ENCODE measurements around a stretch of chr5.

DNA sequence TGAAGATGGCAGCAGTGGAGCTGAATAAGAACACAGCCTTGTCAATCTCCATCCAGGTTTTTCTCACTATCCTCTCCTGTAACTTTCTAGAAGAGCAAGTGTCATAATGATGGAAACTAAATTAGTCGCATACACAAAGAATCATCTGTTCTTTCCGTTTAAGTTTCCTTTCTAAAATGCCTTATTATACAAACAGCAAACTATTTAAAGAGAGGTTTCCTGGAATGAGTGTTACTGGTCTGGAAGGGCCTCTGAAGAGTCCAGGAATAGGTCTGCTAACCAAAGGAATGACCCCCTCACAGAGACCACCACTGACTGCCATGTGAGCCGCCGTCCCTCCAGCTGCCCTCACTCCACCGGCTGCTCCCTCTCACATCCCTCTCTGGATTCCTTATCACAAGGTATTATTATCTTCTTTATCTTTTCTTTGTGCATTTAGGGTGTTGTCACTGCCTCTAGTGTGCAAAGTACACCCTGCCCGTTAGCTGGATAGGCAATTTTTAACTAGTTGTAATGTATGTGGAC, 146.5 kb downstream of the MCTP1 start:
- PRO-cap, result no peak

DNA sequence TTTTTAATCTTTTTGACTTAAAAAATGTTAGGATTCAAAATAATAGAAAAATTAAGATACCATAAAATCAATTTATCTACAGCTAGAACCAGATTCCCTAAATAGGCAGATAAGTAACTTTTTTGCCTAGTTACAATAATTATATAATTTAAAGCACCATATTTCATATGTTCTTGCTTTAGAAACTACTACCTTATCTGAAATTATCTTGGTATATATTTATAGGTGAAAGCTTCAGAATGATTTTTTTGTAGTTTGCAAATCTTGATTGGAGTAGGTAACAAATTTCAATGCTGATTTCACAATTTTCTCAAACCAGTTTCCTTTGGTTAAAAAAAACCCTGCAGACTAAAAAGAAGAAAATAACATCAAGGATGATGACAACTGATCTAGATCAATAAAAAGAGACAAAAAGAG, 6.4 kb downstream of the SKIC3 start:
- PRO-cap, result no peak

GRCh38 chr5:95554128-95554849, 488 bp downstream of the SKIC3 start:
- PRO-cap, result no peak

- PRO-cap, result no peak
These were observed 7.6 kb upstream of the RHOBTB3 start for GRCh38 chr5:95723416-95724023.

DNA sequence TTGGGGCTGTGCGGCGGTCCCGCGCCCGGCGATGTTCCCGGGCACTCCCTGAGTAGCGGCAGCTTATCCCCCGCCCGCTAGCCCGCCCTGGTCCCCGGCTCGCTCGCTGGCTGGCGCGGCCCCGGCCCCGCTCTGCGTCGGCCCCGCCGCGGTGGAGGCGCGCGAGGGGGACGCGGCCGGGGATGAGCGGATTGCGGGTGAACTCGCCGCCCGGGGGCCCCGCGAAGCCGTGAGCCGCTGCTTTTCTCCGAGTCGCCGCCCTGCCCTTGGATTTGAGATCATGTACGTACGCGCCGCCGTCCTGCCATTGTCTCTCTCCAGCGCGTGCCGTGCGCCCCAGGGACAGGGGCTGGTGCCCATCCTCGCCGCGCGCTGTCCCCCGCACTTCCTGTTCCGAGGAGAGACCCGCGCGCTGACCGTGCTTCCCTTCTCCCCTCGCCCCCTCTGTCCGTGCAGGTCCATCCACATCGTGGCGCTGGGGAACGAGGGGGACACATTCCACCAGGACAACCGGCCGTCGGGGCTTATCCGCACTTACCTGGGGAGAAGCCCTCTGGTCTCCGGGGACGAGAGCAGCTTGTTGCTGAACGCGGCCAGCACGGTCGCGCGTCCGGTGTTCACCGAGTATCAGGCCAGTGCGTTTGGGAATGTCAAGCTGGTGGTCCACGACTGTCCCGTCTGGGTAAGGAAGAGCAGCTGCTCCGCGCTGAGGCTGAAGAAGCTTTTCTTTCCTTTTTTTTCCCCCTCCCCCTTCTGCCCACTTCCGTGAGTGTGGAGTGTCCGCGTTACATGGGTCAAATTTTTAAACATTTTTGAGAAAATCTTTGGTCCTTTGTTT, 486 bp downstream of the RHOBTB3 start:
- PRO-cap, result bidirectional peak, plus-strand start at position 389 of the sequence, minus-strand start at position 390 of the sequence; bidirectional peak, plus-strand start at position 461 of the sequence, minus-strand start at position 446 of the sequence

- PRO-cap, result no peak
These were observed 23.0 kb downstream of the RHOBTB3 start for GRCh38 chr5:95754105-95754559.

DNA sequence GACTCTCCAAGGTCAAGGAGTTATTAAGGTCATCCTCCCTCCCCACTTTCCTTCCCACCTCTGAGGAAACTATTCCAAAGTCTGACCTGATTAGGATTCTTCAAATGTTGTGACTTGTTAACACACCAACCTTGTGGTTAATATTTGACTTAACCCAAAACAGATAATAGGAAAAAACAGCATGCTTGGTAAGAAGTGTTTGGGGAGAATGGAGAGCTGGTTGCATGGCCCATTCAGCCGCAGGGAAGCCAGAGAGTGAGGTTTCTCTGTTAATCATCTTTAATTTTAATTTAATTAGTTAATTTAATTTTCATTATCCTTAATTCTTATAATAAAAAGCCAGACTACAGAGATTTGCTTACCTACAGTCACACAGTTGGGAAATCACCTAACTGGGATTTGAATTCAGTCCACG, 18.6 kb downstream of the GLRX start:
- PRO-cap, result no peak

DNA sequence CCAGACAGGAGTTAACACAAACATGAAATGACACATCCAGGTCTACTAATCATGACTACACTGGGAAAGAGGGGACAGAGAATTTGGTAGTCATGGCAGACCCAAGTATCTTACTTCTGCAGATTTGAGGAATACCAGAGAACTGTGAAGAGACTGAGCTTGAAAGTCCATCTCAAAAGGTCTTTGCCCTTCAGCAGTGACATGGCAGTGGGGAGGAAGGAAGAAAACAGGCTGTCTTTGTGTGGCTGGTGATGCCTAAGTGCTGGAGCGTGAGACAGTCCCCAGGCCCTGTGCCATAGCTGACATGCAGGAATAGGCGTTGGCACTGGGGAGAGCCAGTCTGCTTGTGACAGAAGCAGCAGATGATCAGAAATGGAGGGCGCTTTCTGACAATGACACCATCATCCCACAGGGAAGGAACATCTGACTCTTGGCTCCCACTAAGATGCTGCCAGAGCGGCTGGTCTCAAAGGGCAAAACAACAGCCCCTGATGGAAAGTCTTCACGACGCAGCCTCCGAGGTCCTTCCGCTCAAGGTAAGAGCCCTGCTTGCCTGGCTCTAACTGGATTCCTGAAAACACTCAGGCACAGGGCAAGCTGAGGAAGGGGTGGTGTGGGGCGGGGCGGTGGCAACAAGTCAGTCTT, 15.5 kb upstream of the GLRX start:
- PRO-cap, result no peak

- PRO-cap, result no peak
These were observed 31.0 kb upstream of the GLRX start for GRCh38 chr5:95853423-95854053.

GRCh38 chr5:95857221-95857856, 34.8 kb upstream of the GLRX start:
- PRO-cap, result no peak

DNA sequence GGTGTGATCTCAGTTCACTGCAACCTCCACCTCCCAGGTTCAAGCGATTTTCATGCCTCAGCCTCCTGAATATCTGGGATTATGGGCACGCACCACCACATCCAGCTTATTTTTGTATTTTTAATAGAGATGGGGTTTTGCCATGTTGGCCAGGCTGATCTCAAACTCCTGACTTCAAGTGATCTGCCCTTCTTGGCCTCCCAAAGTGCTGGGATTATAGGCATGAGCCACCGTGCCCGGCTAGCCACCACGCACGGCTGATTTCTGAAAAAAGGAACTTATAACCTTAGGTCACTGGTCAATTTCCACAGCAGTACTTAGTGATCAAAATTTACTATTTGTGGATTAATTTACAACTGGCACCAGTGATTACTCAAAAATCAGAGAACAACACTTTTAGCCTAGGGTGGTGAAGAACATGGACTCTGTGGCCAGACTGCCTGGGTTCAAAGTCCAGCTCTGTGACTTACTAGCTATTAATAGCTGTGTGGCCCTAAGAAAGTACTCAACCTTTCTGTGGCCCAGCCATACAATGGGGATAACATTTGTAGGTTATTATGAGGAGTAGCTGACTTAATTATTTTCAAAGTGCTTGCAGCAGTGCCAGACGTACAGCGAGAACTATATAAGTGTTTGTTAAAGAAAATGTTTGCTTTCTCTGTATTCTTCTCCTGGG, 50.8 kb upstream of the GLRX start:
- PRO-cap, result no peak

GRCh38 chr5:95928029-95928411, 33.6 kb downstream of the ELL2 start:
- PRO-cap, result no peak

GRCh38 chr5:96049846-96050343, 88.2 kb upstream of the ELL2 start:
- PRO-cap, result no peak

DNA sequence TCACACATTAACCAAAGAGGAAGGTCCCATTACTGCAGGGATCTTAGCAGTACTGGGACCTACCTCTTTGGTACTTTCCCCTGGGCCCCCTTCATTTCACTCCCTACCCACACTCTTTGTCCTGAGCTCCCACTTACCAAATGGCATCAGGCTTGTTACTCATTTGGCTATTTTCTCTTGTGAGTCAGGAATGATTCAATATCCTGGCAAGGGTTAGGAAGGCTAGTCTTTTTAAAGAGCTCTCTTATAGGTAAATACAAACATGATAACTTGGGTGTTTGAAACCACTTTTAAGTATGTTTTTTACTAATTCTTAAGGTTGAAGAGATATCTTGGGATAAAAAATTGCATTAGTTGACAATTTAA, 117.5 kb upstream of the ELL2 start:
- PRO-cap, result no peak

GRCh38 chr5:96110380-96110955, 148.8 kb upstream of the ELL2 start:
- PRO-cap, result no peak

DNA sequence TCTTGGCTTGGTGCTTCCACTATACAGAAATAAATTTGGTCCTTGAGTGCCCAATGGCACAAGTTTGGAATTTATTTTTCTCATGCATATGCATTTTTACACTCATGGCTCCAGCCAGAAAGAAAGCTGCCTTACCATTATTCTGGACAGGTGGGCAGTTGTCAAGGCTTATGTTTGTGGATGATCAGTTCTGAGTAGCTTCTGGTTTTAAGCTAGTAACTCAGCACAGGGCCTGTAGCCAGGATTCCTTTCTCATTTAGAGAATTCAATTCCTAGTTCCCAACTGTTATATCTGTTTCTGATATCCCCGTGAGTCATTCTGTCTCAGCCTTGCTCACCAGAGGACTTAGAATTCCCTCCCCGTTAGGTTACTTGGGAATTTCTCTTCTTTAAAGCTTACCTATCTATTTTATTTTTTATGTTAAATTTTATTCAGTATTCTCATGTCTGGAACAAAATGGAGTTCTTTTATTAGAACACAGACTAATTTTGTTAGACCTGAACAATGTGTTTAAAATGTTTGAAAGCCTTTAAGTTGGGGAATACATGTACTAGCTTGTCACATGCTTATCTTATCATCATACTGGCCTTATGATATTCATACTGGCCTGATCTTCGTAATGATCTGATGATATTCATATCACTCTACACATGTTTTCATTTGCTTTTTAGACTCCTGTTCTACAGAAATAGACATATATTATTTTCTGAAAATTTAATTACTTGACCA, 47.1 kb downstream of the CAST start:
- PRO-cap, result no peak

DNA sequence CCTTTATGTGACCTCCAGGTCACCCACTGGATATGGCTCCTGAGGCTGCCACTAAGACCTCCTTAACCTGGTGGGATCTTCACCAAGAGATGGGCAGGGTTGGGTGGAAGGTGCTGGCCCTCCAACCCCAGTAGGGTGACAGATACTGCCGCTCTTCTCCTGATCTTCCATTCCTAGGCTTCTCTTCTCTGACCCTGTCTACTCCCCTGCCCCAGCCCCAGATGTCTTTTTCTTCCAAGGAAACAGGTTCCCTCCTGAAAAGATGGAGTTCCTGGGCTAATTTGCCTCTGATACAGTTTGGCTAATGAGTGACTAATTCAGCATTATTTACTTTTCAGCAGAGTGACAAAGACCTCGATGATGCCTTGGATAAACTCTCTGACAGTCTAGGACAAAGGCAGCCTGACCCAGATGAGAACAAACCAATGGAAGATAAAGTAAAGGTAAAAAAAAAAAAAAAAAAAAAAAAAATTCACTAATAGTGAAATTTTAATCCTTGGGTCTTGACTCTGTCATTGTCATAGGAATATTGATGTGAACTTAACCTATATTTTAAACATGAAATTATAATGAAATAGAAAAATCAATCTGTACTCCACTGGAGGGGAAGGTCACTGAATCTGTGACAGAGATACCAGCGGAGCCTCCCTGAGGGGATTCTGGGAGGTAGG, 42.7 kb downstream of the ERAP1 start:
- PRO-cap, result no peak

DNA sequence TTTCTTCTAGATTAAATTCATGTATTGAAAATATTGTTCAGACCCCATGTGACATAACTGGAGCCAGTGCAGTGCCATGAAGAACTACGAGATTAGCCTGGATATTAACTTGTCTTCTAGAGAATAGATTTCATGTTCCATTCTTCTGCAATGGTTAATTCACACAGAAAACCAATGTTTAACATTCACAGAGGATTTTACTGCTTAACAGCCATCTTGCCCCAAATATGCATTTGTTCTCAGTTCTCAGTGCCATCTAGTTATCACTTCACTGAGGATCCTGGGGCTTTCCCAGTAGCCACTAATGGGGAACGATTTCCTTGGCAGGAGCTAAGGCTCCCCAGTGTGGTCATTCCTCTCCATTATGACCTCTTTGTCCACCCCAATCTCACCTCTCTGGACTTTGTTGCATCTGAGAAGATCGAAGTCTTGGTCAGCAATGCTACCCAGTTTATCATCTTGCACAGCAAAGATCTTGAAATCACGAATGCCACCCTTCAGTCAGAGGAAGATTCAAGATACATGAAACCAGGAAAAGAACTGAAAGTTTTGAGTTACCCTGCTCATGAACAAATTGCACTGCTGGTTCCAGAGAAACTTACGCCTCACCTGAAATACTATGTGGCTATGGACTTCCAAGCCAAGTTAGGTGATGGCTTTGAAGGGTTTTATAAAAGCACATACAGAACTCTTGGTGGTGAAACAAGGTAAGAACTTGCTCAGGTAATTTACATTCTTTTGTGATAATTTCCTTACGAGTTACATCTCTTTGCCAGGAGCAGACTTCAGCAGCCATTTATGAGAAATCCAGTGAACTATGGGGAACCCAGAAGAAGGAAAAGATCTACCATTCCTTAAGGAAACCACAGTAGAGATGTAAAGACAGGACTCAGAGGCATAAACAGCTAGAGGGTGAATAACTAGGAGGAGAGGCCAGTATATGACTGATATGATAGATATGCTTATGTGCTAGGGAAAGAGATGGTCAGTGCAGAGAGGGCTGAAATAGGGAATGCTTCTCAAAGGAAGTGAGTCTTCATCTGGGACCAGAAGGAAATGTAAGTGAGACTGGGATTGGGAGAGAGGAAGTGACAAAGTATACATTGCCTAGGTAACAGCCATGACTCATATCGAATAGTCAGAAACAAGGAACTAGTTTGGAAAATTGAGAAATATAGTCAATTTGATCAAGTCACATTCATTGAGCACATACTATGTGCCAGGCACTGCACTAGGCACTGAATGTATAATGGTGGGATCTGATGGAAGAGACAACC, 3.7 kb downstream of the ERAP2 start:
- PRO-cap, result no peak

DNA sequence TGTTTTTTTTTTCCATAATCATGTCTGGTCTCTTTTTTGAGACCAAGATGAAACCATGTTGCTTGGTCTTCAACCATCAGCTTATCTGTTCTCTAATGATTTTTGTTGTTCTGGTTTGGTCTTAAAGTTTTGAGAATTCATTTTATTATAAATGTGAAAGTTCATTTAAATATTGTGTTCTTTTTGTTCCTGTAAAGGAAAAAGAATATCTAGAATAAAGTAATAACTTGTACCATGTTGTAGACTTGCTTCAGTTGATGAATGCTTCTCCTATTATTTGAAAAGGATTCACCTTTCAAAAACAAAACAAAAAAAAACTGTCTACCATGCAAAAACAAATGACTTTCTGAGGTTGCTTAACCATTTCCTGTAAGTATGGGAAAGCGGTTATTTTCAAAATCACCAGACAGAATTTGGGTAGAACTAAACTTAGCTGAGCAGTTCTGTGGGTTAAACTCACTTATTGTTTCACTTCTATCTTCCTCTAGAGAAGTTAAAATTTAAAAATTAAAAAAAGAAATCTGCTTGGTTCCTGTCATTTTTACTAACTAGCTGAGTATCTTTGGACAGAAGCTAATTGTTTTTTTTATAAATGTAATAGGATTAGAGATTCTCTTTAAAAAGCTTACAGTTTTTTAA, 25.1 kb downstream of the LNPEP start:
- PRO-cap, result no peak

DNA sequence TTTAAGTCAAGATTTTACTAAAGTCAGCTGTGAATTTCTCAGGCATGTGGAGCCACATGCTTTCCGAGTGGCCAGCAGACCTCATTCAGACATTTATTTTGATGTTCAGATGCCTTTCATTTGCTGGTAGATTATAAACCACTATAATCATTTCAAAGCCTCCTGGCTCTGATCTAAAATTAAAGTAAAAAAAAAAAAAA, 29.9 kb downstream of the LIX1 start:
- PRO-cap, result no peak